ENCODE data around the genes LRATD1 and DDX1.

- PRO-cap: no peak
These were observed 83.5 kb downstream of the LPIN1 start for GRCh38 chr2:11829573-11830689.

DNA sequence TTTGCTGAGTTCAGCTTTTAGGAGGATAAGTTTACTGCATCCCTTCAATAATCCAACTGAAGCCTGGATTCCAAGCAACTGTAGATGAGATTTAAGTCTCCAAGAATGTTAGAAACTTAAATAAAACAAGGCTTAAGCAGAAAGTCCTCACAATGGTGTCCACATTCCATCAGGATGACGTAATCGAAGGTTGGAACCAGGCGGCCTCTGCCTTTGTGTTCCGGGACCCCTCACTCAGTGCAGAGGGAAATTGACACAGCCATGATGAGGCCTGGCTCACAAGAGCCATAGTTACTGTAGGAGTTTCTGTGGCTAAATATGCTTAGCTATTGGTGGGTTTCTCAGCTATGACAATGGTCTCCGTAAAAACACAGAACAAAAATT, 260.5 kb downstream of the LPIN1 start:
- PRO-cap: no peak

DNA sequence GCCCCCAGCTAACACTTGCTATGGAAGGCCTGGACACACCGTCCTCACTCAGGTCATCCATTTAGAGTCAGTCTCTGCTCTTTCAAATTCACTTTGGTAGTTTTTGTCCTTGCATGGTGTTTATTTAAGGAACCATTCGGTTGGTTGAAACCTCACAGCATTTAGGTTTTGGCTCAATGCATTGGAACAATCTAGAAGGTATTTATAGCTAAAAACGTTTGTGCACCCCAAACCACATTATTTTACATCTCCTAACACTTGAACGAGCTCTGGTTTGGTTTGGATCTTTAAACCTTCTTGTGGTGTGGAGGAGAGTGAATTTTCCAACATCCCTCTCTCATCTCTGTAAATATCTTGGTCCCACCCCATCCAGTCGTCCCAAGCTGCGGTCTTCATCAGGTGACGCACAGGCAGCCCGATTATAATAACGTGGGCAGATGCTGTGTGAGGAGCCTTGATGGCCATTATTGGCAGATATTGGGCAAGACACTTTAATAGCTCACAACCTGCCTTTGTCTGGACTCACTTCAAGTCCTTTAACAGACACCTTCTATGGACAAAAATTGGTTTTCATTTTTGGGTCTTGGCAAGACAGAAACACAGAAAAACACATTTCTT, 288.0 kb downstream of the LPIN1 start:
- PRO-cap: no peak

GRCh38 chr2:12320843-12321739, 395.6 kb upstream of the TRIB2 start:
- PRO-cap: no peak

GRCh38 chr2:12727482-12728230, 10.9 kb downstream of the TRIB2 start:
- PRO-cap: no peak

- PRO-cap: no peak
These were observed 16.0 kb downstream of the TRIB2 start for GRCh38 chr2:12732602-12733304.

DNA sequence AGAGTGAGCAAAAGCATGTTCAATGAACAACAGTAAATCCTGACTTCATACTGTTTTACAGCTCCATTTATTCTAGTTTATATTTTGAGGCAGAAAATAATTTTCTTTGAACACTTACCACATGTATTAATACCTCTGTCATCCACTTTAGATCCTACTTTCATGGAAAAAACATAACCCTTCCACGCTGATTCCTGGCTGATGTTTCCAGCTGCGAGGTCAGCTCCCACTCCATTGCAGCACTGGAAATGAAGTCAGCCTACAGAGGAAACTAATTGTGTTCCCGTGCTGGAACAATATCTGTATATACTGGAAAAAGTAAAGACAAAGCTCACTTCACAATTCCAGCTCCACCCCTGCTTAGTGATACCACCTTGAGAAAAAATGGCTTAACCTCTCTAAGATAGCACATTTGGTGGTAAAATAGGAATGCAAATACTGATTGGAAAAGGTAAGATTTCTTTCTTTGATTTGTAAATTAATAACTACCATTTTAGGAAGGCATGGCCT, 89.8 kb downstream of the TRIB2 start:
- PRO-cap: no peak

DNA sequence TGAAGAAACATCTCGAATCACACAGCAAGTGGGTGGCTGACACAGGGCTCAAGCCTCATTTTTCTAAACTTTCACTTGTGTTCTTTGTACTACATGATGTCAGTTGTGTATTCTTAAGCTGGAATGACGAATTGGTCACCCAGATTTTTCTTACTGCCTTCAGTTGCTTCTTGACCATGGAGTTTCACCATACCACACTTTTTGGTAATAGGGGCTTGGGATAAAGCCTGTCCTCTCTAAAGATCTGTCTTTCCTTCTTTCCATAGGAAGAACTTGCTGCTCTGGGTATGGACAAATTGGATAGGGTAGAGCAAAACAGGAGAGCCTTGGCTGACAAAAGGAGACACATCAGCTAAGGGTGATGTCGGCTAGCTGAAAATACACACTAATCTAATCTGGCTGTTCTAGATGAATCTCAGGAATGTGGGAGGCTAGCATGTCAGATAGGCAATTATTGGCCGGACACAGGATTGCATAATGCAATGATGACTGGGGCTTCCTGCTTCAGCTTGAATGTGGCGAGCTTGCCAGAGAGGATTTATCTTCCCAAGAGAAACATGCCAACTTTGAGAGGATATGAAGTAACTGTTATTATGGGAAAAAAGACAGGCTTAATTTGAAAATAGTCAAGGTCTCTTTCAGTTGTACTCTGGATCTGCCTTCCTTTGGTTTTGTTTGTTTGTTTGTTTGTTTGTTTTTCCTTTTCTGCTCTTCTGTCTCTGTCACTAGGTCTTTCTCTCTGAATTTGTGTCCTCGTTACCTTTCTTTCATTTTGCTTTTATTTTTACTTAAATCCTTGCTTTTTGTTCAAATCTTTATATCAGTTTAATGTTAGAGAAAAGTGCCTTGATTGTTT, 102.3 kb downstream of the TRIB2 start:
- PRO-cap: no peak

GRCh38 chr2:13006862-13007305, 290.1 kb downstream of the TRIB2 start:
- PRO-cap: no peak

DNA sequence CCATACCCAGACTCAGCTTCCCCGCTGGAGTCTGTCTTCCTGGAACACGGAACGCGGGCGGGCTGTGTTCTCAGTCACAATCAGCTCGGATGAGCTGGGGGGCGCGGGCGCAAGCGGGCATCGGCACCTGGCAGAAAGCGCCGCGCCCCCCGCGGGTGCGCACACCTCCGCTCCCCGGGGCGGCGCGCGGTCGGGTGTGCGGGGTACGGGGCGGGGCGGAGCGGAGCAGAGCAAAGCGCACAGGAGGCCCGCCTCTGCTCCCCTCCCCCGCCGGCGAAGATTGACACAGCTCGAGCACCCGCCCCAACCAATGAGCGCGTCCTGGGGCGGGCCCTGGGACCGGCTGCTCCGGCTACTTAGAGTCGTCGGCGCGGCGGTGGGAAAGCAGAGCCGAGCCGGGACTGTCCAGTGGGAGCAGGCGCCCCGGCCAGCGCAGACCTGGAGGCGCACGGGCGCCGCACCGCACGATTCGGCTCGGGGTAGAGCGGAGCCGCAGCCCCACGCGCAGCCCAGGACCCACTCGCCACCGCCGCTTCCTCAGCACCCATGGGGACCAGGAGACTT, at the start of gene LRATD1:
TSS of gene LRATD1 (plus strand) at position 382 of the 564 bp plus-strand sequence.
- PRO-cap: bidirectional peak, plus-strand start at position 387 of the sequence, minus-strand start at position 198 of the sequence

- PRO-cap: no peak
These were observed 85.2 kb downstream of the LRATD1 start for GRCh38 chr2:14717740-14718045.

GRCh38 chr2:14872860-14873145, 240.3 kb downstream of the LRATD1 start:
- PRO-cap: no peak

- PRO-cap: no peak
These were observed 391.5 kb downstream of the NBAS start for GRCh38 chr2:15169365-15170260.

GRCh38 chr2:15298775-15299182, 262.4 kb downstream of the NBAS start:
- PRO-cap: no peak

GRCh38 chr2:15450537-15451172, 110.5 kb downstream of the NBAS start:
- PRO-cap: no peak

GRCh38 chr2:15561547-15562371, 625 bp upstream of the NBAS start:
- PRO-cap: no peak

DNA sequence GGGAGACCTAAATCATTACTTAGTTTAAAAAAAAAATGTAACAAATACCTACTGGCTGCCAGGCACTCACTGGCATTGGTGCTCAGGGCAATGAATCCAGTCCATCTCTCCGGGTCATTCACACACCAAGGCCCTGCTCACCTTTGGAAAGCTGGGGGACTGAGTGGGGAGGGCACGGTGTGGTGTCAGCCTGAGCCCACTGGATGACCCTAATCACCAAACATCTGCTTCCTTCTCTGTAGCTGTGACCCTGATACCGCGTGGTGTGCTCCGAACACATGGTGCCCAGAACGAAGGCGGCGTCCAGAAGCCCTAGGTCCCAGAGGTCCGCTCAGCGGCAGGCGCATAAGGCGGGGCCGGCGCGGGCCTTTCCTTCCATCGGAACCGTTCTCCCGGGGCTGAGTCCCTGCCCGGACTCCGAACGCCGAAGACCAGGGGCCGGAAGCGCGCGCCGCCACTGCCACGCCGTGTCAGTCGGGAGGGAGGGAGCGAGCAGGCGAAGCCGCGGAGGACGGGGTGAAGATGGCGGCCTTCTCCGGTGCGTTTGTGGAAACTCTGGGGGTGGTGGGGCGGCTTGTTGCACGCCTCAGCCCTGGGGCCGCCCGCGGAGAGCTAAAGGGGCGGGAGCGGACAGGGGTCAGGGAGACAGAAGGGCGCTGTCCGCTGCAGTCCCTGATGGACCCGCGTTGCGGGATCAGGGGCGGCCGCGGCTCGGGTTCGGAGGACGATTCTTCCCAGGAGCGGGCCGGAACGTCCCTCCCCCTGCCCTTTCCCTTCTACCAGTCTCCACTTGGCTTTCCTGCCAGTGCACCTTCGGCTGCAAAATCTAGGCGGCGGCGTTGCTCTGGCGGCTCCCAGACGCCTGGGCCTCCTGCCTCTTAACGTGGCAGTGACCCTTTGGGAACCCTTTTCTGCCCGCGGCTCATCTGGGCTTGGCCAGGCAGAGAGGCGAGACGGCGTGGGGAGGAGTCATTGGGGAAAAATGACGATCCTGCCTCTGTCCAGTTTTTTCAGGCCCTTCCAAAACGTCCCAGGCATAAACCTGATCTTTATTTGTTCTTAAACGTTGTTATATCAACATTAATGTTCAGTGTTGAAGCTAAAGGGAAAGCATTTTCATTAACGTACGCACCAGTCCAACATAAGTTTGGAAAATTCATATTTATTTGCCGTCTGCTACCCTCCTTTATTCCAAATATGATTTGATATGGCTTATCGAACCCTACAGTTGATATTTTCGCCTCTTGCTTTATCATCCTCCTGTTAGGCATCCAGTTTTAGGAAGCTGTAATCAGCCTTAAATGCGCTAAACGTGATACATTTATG, at the start of gene DDX1:
TSS of gene DDX1 (plus strand) at position 457 of the 1,326 bp plus-strand sequence.
- PRO-cap: bidirectional peak, plus-strand start at position 470 of the sequence, minus-strand start at position 323 of the sequence; bidirectional peak, plus-strand start at position 925 of the sequence, minus-strand start at position 924 of the sequence

DNA sequence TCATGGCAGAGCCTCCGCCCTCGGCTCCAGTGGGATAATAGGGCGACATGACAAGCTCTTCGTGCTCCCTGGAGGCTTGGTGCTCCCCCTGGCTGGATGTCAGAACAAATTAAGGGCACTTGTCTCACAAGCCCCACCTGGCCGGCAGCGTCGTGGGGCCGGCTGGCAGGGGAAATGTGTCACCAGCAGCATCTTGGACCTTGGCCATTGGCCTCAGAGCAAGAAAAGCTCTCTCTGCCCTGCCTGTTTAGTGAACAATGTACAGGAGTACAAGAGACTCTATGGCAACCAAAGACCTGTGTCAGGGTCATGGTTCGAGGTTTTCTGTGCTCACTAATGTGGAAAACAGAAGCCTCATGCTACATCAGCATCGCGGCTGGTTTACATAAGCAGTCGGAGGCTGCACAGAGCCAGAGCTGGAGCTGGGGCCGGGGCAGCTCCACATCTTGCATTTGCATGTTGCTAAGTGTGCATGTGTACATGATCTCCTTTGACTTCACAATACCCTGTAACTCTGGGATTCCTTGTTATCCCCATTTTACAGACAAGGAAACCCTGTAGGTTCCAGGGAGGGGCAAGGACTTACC, 153.8 kb downstream of the MYCN start:
- PRO-cap: no peak

GRCh38 chr2:16507886-16508429, 157.7 kb downstream of the CYRIA start:
- PRO-cap: no peak

DNA sequence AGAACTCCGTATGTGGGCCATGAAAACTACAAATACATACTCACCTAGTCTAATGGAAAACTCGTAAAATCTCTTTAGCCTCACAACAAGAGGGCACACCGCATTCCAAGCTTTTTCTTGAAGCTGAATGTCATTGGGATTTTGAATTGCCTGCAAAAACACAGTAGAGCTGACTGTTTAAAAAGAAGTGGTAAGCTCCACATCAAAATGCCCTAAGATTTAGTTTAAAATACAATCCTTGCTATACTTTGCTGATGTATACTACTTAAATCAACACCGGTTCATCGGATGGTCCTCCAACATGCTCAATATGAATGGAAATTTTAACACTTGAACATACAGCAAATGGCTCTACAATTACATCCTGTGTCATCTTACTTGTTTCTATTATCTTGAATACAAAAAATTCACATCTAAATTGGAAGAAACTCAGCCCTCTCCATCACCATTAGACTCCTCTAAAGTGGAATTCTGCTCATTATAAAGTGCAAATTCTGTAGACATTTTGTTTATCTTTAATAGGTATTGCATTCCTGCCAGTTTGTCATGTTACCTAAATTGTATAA, 101.6 kb downstream of the CYRIA start:
- PRO-cap: no peak

Data from type B pancreatic cell (in vitro differentiated cells).